BE2C (cell line): ENCODE measurements around the genes ANKDD1B, F2RL2 and F2RL1.

DNA sequence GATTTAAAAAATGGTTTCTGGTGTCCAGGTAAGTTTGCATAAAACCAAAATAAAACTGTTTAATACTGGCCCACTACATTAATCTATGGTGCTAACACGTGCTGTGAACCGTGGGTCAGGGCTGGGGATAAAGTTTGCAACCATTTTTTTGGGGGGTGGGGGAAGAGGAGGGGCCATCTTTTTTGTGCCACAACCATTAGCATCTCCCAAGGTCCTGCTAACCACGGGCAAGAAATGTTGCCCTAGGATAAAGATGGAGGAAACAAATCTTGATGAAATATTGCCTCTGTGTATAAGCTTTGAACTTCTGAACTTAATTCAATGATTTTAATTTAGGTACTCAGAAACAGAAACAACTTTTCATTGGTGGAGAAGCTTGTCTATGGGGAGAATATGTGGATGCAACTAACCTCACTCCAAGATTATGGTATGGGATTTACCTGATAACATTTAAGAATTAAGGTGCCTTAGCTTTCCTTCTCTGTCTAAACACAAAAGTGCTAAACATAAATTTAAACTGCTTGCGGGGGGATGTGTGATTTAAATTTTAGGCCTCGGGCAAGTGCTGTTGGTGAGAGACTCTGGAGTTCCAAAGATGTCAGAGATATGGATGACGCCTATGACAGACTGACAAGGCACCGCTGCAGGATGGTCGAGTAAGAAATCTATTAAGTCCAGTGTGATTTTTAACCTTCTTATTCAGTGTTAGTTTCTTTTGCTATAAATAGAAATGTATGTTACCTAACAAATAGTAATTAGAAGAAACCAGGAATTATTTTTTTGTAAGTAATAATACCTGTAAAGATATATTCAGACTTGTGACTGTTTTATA is 35.3 kb downstream of the HEXB start:
- RRBS = no CpG with 5 or more reads among the region's 8 CpGs

DNA sequence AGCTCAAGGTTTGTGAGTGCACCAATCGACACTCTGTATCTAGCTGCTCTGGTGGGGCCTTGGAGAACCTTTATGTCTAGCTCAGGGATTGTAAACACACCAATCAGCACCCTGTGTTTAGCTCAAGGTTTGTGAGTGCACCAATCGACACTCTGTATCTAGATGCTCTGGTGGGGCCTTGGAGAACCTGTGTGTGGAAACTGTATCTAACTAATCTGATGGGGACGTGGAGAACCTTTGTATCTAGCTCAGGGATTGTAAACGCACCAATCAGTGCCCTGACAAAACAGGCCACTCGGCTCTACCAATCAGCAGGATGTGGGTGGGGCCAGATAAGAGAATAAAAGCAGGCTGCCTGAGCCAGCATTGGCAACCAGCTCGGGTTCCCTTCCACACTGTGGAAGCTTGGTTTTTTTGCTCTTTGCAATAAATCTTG is 2.8 kb upstream of the HMGCR start:
- RRBS = no CpG with 5 or more reads among the region's 6 CpGs

- RRBS = no CpG with 5 or more reads among the region's 4 CpGs
Observed at GRCh38 chr5:75339609-75340259, 2.7 kb downstream of the HMGCR start.

DNA sequence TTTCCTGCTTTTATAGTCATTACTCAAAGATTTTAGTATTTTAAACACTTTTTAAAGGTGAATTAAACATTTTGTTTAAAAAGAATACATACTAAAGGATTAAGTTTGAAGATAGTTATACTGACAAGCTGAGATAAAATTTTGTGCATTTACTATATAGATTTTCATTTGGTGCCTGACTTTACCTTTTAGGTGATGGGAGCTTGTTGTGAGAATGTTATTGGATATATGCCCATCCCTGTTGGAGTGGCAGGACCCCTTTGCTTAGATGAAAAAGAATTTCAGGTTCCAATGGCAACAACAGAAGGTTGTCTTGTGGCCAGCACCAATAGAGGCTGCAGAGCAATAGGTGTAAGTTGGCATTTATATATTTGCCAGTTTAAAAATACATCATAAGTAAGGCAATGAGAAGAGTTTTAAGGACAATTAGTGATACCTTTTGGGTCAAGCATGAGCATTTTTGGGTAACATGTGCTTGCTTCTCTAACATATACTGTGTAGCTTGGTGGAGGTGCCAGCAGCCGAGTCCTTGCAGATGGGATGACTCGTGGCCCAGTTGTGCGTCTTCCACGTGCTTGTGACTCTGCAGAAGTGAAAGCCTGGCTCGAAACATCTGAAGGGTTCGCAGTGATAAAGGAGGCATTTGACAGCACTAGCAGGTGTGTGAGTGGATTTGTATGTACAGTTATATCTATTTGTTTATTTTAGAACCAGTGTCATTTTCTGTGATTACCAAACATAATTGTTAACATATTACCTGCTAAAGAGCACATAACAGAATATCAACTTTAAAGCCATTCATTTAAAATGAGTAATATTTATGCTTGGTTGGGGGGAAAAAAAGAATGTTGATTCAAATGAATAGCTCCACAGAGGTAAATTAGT is 18.1 kb downstream of the HMGCR start:
- RRBS = no CpG with 5 or more reads among the region's 6 CpGs

GRCh38 chr5:75510460-75511114 is 842 bp downstream of the CERT1 start:
- RRBS = under 1% methylated on average over 12 of the region's 32 CpGs

DNA sequence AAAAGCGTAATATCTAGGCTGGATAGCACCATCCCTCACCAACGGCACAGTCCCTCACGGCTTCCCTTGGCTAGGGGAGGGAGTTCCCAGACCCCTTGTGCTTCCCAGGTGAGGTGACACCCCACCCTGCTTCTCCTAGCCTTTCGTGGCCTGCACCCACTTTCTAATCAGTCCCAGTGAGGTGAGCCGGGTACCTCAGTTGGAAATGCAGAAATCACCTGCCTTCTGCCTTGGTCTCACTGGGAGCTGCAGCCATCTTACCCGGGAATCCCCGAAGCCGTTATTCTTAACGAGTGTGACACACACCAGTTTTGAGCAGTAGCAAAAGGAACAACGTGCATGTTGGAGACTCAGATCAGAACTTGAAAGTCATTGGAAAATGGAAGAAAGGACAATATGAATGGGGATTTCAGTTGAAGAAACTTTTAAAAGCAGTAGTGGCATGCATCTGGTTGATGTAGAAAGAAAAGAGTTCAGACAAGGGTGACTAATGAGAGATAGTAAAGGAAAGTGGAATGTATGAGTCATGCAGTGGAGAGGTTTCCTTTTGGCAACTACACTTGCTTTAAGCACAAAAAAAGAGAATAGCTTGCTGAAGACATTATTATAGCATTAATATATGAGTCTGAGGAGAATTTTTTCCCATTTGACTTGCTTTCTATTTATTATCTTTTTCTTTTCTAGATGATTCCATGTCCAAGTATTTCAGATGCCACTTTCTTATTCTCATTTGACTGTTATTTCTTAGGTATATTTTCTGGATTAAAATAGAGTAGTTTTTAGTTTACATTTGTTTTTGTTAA is 44.5 kb upstream of the ANKDD1B start:
- RRBS = 76% methylated on average over 1 of the region's 10 CpGs

- RRBS = 46% methylated on average over 16 of the region's 51 CpGs
Observed at GRCh38 chr5:75611262-75612058, at the start of gene ANKDD1B. TSS of gene ANKDD1B (plus strand) at chr5:75611453.

DNA sequence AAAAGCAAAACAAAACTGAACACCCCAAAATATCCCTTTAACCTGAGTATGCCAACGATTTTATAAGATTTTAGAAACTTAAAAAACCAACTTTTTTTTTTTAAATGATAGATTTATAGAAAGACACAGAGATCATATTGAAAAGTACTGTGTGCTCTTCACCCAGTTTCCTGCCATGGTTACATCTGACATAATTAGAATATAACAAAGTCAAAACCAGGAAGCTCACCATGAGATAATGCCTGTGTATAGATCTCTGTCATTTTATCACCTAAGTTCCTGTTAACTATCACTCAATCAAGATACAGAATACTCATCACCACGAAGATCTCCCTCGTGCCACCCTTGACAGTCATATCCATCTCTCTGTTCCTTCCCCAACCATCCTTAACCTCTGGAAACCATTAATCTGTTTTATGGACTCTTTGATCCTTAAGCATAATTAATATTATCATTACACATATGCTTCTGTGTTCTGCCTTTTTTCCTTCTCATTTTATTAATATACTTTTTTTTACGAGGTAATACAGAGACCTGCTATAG is 39.1 kb downstream of the POC5 start:
- RRBS = no CpG with 5 or more reads among the region's 4 CpGs

GRCh38 chr5:76491953-76492466 is 88.9 kb downstream of the IQGAP2 start:
- RRBS = no CpG with 5 or more reads among the region's 6 CpGs

DNA sequence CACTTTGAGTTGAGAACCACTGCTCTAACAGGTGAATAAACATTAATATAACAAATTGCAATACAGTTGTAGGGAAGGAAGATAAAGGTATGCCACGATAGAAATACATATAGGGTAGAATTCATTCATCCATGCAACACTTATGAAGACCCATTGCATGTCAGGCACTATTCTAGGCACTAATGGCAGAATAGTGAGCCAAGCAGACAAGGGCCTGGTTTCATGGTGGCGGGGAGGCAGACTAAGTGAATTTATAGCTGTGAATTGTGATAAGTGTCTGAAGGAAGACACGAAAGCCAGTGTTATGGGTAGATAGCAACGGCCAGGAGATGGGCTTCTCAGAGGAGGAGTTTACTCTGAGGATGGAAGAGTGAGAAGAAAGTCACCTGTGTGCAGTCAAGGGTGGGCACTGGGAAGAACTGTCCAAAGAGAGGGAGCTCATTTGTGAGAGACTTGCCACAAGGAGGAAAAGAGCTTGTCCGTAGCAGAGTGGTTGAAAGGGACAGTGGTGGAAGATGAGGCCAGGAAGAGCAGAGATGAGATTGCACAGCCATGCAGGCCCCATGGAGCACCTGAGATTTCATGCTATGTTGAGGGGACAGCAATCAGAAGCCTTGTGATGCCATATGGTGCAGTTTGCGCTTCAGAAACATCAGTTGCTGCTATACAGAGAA is 57.1 kb downstream of the F2RL2 start:
- RRBS = no CpG with 5 or more reads among the region's 6 CpGs

- RRBS = no CpG with 5 or more reads among the region's 10 CpGs
Observed at GRCh38 chr5:76622771-76623720, at the start of gene F2RL2. TSS of gene F2RL2 (minus strand) at chr5:76623403.

- RRBS = no CpG with 5 or more reads among the region's 2 CpGs
Observed at GRCh38 chr5:76631641-76632167, 8.5 kb upstream of the F2RL2 start.

- RRBS = 58% methylated on average over 8 of the region's 12 CpGs
Observed at GRCh38 chr5:76732476-76732903, 16.6 kb downstream of the F2R start.

GRCh38 chr5:76790386-76791344 is 28.2 kb upstream of the F2RL1 start:
- RRBS = no CpG with 5 or more reads among the region's 5 CpGs

DNA sequence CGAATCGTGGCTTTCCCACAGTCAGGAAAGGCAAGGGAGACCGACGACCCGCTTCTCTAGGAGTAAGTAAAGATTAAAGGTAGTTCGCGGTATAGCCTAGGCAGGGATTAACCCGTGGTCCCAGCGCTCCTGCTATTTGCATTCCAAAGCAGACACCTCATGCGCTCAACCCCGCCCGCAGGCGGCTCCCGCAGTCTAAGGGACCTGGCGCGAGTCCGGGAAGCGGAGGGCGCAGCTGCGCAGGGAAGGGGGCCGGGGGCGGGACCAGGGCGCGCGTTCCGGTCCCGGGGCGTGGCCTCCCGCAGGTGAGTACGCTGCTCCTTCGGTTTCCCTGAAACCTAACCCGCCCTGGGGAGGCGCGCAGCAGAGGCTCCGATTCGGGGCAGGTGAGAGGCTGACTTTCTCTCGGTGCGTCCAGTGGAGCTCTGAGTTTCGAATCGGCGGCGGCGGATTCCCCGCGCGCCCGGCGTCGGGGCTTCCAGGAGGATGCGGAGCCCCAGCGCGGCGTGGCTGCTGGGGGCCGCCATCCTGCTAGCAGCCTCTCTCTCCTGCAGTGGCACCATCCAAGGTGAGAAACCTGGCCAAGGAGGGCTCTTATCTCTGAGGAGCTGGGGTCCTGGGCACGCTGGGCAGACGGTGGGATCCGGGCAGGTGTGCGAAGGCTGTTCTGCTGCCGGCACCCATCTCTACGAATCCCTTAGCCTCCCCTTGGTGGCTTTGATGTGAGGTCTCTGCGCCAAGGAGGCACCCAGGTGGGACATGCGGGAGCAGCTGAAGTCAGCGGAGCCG is at the start of gene F2RL1:
TSS of gene F2RL1 (plus strand) at position 334 of the 789 bp plus-strand sequence.
- RRBS = 42% methylated on average over 9 of the region's 64 CpGs

DNA sequence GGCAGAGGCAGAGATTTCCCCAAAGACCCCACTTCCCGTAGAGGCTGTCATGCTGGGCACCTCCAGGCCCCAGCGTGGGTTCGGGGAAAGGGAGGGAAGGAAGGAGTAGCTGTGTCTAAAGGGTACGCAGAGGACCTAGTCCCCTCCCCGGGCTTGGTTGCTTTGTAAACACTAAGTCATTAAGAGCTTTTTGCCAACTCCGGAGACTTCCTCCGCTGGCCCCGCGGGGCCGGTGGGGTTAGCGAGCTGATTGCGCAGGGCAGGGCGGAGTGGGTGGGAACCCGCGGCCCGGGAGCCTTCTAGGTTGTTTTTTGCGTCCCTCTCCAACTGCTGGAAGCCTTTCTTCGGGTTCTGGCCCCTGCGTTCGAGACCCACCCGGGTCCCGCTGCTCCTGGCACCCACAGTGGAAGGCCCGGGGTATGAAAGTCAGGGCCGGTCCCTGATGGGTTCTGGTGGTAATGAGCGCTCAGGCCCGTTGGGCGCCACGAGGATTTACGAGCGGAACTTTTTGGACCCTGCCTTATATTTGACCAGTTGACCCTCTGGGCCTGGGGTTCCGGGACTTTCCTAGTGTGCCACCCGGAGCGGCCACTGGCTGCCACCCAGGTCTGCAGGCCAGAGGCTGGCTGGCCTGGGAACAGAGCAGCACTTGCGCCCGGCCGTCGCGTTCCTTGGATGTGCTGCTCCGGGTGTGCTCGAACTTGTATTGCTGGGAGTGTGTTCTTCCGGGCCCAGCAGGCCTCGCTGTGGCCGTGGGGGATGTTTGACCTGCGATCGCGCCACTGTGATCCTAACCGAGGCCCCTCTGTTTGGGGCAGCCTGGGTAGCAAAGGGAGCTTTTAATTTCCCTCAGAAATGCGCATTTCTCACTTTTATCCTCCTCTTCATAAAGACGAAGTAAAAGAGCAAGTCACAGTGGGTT is 917 bp downstream of the F2RL1 start:
- RRBS = 56% methylated on average over 18 of the region's 49 CpGs

DNA sequence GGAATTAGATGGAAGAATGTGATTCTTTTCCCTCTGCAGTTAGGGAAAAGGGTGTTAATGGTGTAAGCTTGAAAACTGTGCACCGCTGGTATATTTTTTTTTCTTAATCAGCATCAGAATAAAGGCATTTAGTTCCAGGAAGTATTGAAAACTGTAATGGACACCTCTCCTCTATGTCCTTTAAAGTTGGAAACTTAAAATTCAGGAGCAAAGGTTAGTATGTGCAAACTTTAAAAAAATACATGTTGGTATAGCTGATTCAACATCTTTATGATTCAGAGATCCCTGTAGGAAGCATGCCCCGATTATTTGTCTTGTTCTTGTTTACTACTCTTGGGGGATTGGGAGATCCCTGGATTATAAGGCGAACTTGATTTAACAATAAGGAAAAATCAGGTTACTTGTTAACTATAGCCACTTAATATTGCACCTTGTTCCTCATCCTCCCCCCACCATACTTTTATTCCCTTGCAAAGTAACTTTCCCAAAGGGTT is 1.6 kb downstream of the F2RL1 start:
- RRBS = no CpG with 5 or more reads among the region's 3 CpGs

DNA sequence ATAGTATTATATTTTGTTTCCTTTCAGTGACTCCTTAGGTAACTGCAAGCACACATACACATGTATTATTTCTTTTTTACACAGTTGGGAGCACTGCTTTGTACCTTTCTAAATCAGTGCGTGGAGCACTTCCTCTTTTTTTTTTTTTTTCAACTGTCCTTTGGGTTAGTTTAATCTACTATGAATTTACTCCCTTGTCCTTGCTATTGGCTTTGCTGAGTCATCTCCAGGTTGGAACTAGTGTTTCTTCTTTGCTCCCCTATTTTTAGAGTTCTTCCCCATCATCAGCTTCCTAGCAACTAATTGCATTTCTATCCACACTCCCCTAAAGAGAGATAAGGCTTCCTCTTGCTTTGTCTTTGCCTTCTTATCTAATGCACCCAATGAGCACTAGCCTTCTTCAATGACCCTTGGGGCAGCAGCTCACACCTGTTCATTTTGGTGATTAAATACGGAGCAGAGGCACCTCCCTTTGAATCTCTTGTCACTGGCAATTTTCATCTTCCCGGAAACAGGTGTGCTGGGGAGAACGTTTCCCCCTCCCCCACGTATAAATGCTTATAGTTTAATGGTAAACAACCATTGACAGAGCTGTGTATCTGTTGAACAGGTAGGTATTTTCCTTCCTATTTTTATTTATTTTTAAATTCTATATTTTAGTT is 24.4 kb downstream of the S100Z start:
- RRBS = no CpG with 5 or more reads among the region's 5 CpGs

DNA sequence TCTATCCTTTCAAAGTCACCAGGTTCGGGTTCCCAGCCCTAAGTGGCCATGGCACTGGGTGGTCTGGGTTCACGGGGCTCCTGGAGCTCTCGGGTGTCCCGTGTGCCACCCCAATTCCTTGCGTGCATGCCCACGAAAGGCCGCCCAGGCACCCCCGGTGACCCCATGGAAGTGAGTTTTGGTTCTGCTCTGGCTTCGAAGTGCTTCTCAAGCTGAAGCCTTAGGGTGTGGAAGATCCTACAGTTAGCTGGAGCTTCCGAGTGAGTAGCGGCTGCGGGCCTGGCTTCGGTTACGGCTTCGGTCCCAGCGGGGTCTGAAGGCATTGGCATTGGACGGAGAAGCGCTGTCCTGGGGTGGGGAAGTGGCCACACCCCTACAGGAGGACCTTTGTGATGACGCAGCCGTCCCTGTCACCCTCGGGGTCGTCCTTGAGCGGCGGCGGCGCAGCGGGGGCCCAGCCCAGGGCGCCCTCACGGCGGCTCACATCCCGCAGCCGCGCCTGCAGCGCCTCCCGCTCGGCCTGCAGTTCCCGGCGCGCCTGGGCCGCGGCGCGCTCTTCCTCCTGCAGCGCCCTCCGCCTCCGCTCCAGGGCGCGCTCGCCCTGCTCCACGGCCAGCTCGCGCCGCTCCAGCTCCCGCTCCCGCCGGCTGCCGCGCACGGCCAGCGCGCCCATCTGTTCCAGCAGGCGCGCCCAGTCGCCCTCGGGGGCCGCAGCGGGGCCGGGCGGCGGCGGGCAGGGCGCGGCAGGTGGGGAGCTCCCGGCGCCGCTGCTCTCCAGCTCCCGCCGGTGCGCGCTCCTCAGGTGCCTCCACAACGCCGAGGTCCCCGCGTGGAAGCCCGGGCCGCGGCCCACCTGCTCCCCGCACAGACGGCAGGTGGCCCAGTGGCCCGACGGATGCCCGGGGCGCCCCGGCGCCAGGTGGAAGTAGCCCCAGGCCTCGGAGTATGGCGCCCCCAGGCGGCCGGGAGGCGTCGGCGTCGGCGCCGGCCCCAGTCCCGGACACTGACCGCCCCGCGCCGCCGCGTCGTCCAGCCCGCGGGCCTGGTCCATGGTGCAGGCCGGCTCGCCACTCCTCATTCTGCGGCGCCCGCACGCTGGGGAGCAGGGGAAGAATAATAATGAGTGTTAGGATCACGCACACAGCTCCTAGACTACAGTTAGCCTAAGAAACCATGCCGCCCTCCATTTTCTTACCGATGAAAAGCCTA is 9.9 kb downstream of the ZBED3 start:
- RRBS = 1% methylated on average over 51 of the region's 124 CpGs